Peyer's patch (tissue), 4 donors: ENCODE data around the gene NPC2.

DNA sequence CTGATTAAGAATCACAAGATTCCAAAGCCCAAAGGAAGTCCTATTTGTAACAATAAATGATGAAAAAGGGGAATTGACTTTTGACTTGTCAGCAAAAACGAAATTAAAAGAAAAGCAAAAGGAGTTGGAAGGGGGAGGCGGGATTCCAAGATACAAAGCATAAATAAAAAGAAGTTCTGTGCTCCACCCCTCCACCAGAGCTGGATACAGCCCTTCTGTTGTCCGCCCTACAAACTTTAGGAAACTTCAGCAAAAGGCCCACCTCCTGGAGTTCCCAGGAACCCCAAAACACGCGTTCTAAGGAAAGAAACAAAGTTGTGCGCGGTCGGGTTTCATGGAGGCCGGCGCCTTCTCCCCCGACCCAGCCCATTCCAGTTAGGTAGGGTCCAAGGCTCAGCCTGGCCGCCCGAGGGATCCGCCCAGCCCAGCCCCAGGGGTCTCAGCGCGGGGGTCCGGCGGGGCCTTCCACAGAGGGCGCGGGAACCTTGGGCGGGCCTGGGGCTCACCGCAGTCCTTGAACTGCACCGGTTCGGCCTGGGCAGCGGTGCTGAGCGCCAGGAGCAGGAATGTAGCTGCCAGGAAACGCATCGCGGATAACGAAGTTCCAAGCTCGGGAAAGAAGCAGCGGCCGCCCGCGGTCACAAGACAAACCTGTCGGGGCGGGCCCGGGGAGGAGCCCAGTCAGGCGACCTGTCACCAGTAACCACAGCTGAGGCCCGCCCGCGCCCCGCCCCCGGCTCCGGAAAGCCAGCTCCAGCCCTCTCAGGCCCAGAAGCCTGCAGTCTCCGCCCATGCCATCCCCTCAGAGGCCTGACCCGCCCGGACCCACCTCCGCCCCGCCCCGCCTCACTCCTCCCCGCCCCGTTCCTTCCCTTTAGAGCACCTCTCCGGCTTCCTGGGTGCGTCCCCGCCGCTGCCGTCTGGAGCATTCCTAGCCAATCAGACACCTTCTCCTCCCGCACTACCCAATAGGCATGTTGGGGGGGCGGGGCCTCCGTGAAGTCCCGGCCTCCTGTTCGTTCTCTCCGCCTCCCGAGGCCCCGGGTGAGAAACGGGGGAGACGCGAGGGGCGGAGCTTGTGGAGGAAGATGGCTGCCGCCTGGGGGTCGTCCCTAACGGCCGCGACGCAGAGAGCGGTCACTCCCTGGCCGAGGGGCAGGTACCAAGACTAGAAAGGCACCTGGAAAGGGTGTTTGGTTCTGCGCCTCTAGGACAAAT lies at the start of gene NPC2:
Gene NPC2 (minus strand): TSS at position 619 of the 1,218 bp plus-strand sequence.
- PRO-cap = bidirectional peak, plus-strand start at position 374 of the sequence, minus-strand start at position 373 of the sequence; unidirectional peak, minus-strand start at position 568 of the sequence; bidirectional peak, plus-strand start at position 1,047 of the sequence, minus-strand start at position 848 of the sequence
- RAMPAGE, long total RNA, 4 experiments = start-site peak on the plus strand in 4 of 4 experiments, centred at positions 1,068 to 1,080 of the sequence, 64 to 341 reads per replicate; start-site peak on the minus strand in 4 of 4 experiments, centred at positions 608 to 639 of the sequence, 34 to 663 reads per replicate

DNA sequence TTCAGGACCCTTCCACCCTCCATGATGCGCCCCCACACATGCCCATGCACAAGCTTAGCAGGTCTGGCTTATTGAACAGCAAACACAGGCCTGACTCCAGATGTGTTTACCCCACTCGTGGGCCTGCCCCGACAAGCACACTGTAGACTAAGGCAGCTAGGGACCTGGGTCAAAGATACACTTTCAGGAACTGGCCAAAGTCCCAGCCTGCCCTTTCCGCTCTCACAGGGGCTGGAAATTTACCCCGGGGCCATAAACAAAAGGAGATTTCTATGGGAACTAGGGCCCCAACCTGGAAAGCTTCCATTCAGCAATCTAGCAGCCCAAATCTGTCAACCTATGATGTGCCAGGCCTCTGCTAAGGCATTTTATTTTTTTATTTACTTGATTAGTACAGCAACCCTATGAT lies 41.8 kb downstream of the LTBP2 start:
- PRO-cap = no peak
- RAMPAGE, long total RNA, 4 experiments = no peak in any of the 4 experiments

DNA sequence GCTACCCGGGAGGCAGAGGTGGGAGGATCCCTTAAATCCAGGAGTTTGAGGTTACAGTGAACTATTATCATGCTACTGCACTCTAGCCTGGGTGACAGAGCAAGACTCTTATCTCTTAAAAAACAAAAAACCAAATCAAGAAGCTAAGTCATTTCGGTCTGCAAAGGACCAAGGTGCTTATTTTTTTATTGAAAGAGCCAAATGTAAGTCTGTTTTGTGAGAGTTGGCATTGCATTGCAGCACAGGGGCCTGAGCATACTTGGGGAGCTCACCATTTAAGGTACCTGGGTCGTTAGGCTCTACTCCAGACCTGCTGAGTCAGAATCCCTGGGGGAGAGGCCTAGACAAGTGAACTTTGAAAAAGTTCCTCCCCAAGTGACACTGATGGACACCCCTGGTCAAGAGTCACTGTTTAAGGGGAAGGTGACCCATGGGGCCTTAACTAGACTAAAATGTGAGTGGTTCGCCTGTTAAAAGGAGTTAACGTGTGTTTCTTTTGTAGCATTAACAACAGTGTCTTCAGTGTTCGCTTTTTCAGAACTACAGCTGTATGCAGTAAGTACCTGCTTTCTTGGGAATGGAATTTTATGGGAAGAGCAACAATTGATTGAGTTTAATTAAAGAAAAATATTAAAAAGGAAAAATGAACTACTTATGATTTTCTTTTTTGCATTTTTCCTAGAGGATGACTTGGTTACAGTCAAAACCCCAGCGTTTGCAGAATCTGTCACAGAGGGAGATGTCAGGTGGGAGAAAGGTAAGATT lies 7.1 kb downstream of the DLST start:
- PRO-cap = no peak
- RAMPAGE, long total RNA, 4 experiments = start-site peak on the plus strand in 1 of 4 experiments, centred at position 504 of the sequence, 5 reads per replicate

- PRO-cap = no peak
- RAMPAGE, long total RNA, 4 experiments = no peak in any of the 4 experiments
Observed at GRCh38 chr14:74984575-74985021, 18.1 kb upstream of the EIF2B2 start.

- PRO-cap = no peak
- RAMPAGE, long total RNA, 4 experiments = no peak in any of the 4 experiments
Observed at GRCh38 chr14:75011675-75012285, 9.1 kb downstream of the EIF2B2 start.

GRCh38 chr14:75165610-75166553 lies 10.5 kb downstream of the TMED10 start:
- PRO-cap = no peak
- RAMPAGE, long total RNA, 4 experiments = no peak in any of the 4 experiments

DNA sequence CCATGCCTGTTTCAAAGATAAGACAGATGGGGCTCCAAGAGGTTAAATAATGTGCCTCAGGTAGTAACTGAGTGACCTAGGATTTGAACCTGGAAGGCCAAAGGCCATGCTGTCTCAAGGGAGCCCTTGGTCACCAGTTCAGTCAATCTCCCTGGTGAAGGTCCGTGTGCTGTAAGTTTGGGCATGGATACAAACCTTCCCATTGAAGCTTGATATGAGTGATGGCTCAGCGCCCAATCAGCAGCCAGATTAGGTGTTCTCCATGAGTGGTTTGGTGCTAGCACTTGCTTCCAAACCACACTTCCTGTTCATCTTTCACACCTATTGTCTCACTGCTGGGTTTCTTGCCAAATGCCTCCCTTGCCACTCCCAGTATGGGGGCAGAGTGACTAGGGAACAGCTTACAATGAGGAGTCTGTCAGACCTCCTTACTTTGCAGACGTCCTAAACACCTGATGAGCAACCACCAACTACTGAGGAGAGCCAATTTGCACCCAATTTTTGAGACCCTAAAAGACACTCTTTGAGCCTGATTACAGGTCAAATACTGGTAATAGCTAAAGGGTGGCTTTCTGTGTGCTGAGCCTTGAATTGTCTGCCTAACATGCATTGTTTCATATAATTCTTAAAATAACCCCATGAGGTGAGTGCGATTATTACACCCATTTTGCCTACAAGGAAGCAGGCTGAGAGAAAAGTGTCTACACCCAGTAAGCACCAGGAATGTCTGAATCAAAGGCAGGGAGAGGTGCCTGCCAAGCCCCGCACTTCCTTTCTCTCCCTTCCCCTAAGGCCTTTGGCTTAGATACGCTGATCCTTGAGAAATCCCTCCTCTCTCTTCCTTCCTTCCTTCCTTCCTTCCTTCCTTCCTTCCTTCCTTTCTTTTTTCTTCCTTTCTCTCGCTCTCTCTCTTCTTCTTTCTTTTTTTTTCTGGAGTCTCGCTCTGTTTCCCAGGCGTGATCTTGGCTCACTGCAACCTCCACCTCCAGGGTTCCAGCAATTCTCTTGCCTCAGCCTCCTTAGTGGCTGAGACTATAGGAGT lies 48.3 kb upstream of the FOS start:
- PRO-cap = bidirectional peak, plus-strand start at position 145 of the sequence, minus-strand start at position 150 of the sequence; unidirectional peak, plus-strand start at position 735 of the sequence
- RAMPAGE, long total RNA, 4 experiments = no peak in any of the 4 experiments

- PRO-cap = no peak
- RAMPAGE, long total RNA, 4 experiments = no peak in any of the 4 experiments
Observed at GRCh38 chr14:75251949-75252863, 26.4 kb upstream of the FOS start.

- PRO-cap = bidirectional peak, plus-strand start at chr14:75284252, minus-strand start at chr14:75284077
- RAMPAGE, long total RNA, 4 experiments = no peak in any of the 4 experiments
Observed at GRCh38 chr14:75283796-75284591, 5.4 kb downstream of the FOS start.

DNA sequence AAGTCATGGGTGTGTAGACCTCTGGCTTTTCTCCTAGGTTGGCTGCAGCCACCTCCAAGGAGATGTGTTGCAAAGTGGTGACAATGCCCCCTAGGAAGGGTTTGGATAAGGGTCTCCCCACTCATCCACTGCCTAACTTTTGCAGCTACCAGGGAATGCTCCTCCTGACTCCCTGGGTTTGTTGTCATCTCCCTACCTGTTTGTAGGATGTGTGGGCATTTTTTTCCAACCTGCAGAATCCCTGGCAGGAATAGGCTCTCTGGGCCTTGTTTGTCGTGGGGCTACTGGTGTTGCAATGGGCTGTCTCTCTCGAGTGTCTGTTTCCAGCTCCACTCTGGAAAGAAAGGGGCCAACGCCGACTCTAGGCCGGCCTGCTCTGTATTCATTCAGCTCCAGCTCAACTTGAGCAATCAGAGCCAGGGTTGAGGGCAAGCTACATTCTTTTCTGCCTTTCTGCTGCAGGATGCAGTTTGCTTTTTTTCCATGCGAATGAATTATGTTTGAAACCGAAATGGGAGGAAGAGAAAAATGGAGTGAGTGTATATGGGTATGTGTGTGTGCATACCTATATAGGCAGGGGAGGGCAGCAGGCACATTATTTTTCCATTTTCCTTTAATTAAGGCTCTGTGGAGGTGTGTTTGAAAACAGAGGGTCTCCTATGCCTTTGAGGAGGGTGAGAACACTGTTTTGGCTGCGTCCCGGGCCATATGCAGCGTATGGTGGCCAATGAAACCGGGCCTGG lies 2.3 kb downstream of the JDP2 start:
- PRO-cap = unidirectional peak, minus-strand start at position 336 of the sequence
- RAMPAGE, long total RNA, 4 experiments = no peak in any of the 4 experiments

DNA sequence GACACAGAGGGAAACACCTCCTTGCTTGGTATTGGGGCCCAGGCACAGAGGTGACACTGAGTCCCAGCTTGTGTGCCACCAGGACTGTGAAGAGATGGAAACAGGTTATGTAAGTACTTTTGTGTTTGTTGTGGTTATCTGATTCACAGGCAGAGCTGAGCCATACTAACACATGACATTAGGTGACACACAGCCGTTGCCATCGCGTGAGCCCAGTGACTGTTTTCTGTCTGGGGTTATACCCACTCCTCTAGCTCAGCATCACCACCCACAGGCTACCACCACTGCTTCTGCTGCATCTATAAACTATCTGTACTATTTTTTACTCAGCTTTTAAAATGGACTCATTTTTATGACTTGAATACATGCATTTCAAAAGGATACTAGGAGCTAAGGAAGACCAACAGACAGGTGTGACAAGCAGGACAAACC lies 12.0 kb upstream of the FLVCR2 start:
- PRO-cap = no peak
- RAMPAGE, long total RNA, 4 experiments = no peak in any of the 4 experiments

- PRO-cap = no peak
- RAMPAGE, long total RNA, 4 experiments = no peak in any of the 4 experiments
Observed at GRCh38 chr14:76101270-76101688, 50.4 kb upstream of the GPATCH2L start.

DNA sequence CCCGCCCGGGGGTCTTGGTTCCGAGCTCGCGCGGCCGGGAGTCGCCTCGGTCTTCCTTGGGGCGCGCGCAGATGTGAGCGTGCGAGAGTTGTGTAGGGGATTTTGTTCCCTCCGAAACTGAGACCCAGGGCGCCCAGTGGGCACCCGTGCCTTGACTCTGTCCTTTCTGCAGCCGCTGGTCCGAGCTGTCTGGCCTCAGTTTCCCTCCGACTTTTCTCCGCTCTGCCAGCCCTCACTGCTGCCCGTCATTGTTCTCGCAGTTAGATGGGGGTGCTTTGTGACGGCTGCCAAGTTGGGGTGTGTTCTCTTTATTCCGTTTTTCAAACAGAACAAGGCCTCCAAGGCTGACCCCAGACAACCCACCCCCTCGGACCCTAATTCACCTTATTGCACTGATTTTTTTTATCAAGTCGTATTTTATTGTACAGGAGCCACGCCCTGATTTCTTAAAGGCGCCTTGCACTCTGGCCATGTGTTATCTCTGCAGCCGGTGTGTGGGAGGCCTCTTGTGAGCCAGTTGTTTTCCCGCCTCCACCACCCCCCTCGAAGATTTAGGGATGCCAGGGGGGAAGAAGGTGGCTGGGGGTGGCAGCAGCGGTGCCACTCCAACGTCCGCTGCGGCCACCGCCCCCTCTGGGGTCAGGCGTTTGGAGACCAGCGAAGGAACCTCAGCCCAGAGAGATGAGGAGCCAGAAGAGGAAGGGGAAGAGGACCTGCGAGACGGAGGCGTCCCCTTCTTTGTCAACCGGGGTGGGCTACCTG lies 1.2 kb downstream of the VASH1 start:
- PRO-cap = bidirectional peak, plus-strand start at position 692 of the sequence, minus-strand start at position 641 of the sequence
- RAMPAGE, long total RNA, 4 experiments = start-site peak on the plus strand in 1 of 4 experiments, centred at position 509 of the sequence, 18 reads per replicate

DNA sequence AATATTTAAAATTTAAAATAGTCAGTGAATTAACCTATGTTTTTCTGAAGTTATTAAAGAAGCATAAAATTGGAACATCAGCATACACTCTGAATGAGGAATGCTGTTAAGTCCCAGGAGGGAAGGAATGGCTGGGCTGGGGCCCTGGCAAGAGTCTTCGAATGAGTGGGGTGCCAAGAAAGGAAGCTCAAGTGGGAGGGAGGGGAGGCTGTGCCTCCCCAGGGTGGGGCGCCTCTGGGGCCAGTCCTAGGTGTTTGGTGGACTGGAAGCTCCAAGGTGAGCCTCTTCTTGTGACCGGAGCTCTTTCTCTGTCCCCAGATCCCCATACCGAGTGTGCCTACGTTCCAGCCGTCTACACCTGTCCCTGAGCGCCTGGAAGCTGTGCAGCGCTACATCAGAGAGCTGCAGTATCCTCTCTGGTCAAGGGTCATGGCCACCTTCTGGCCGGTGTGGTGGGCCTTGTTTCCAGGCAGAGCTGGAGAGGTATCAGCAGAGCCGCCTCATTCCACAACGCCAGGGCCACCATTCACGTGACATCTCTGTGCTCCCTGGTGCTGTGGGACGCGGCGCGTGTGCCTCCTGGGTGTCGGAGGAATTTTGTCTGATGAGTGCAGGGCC lies 8.5 kb downstream of the VASH1 start:
- PRO-cap = no peak
- RAMPAGE, long total RNA, 4 experiments = no peak in any of the 4 experiments

DNA sequence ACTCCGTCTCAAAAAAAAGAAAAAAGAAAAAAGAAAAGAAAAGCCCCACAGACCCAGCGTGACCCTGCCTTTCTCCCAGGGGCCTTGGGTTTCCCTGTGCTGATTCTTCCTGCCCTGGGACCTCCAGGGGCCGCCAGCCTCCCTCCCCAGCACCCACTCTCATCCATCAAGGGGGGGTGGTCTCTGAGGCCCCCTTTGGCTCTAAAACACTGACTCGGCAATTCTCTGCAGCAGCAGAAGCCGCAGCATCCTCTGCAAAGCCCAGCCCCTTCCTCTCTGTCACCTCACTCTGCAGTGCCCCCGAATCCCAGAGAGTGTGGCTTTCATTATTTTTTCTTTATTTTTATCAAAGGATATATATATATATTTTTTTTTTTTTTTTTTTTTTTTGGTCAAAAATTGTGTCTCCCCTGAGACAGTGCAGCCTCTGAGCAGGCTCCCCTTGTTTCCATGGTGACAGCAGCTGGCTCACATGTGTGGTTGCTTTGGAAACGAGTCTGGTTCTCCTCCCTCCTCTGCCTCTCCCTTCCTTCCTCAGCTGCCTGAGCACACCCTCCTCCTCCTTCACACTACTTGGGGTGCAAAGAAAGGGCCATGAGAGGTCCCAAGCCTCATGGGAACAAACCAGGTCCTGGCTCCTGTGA lies 100.3 kb downstream of the LRRC74A start:
- PRO-cap = no peak
- RAMPAGE, long total RNA, 4 experiments = no peak in any of the 4 experiments

GRCh38 chr14:77027187-77027781 lies 1.2 kb downstream of the IRF2BPL start:
- PRO-cap = bidirectional peak, plus-strand start at chr14:77027400, minus-strand start at chr14:77027268; bidirectional peak, plus-strand start at chr14:77027565, minus-strand start at chr14:77027537; bidirectional peak, plus-strand start at chr14:77027756, minus-strand start at chr14:77027651
- RAMPAGE, long total RNA, 4 experiments = no peak in any of the 4 experiments

- PRO-cap = bidirectional peak, plus-strand start at chr14:77028088, minus-strand start at chr14:77027846
- RAMPAGE, long total RNA, 4 experiments = no peak in any of the 4 experiments
Observed at GRCh38 chr14:77027782-77028230, 702 bp downstream of the IRF2BPL start.

DNA sequence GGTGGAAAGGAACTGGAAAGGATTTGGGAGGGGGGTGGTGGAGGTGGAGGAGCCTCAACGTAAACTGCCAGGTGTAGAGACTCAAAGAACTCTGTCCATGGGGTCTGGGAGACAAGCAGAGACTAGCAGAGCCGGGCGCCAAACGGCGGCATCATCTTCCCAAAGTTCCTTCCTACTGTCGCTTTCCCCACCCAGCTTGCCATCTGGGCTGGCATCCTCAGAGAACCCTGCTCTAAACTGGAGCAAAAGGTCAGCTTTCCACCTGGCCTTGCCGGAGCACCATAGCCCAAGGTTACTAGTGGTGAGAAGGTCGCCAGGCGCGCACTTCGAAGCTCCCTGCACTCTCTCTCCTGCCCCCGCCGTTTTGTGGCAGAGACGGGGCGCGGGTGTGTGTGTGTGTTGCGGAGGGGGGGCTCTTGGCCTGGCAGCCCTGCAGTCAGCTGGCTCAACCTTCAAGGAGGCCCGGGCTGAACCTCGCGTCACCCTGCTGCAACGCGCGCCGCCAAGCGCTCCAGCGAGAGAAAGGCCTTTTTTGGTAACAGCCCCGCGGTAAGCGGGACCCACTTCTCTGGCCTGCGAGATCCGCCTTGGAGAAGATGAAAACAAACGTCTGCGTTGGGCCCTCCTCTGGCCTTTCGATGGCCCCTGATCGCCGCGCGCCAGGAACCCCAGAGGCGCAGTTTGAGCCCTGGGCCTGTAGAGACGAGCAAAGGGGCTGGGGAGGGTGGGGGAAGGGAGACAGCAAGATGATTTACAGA lies 4.2 kb upstream of the IRF2BPL start:
- PRO-cap = bidirectional peak, plus-strand start at position 289 of the sequence, minus-strand start at position 174 of the sequence; bidirectional peak, plus-strand start at position 563 of the sequence, minus-strand start at position 366 of the sequence
- RAMPAGE, long total RNA, 4 experiments = no peak in any of the 4 experiments

GRCh38 chr14:77033741-77035006 lies 5.7 kb upstream of the IRF2BPL start:
- PRO-cap = bidirectional peak, plus-strand start at chr14:77034170, minus-strand start at chr14:77034100; unidirectional peak, minus-strand start at chr14:77034277
- RAMPAGE, long total RNA, 4 experiments = no peak in any of the 4 experiments

DNA sequence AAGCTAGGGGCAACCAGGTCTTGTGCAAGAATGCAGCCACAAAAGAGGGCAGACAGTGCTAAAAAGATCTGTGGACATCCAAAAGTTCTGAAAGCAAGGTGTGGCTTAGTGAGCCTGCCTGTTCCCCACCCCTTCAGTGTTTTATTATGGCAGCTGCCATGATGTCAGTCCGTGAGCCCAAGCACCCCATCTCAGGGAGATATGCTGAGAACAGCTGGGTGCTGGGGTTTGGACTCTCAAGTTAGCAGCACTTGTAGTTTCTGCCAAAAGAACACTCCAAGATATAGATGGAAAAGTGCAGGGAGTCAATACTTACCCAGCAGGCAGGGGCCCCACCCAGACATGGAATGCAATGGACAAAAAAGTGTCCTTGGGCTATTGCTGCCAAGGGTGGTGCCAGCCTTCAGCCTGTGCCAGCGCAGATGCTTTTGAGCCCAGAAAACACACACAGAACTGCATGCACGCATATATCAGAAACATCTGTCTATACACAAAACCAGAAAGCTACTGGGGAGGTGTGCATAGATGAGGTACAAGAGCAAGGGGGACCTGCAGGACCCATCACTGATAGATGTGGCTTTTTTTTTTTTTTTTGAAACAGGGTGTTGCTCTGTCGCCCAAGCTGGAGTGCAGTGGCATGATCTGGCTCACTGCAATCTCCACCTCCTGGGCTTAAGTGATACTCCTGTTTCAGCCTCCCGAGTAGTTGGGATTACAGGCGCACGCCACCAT lies 17.1 kb upstream of the IRF2BPL start:
- PRO-cap = no peak
- RAMPAGE, long total RNA, 4 experiments = no peak in any of the 4 experiments